Non-pigmented ciliary epithelial cell (primary cell): Measurements from ENCODE around the genes STEAP3 and PTPN4.

DNA sequence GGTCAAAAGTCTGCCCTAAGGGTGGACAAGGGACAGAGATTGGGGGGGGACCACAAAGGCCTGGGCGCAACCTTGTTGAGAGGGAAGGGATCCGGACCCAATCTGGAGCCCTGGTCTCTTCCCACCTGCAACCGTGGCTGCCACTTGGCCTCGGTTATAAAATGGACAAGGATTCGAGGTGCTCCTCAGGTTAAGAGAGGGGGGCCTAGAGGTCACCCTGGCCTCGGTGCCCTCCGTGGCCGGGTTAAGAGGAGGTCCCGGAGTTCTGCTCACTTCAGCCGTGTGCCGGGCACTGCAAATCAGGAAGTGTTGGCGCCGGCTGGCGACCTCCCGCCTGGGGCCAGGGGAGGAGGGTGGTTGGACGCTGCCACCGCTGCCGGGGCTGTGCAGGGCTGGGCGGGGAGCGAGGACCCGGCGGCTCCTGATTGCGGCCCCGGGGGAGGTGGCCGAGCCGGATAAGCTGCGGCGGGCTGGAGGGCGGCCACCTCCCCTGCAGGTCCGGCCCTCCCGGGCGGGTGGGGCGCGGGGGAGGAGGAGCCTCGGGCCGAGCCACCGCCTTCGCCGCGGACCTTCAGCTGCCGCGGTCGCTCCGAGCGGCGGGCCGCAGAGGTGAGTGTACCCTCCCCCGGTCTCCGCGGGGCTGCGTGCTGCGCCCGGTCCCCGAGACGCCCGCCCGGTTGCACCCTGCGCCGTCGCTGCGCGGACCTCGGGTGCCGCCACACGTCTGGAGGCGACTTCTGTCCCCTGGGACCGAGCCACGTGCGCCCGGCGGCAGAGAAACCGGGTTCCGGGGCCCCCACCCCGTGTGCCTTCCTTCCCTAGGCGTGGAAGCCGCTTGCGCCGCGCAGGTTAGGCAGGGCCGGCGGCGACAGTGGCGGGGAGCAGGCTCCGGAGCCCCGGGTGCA lies at the start of gene STEAP3:
TSS of gene STEAP3 (plus strand) at position 555 of the 905 bp plus-strand sequence.
- RRBS = 1% methylated on average over 31 of the region's 85 CpGs

DNA sequence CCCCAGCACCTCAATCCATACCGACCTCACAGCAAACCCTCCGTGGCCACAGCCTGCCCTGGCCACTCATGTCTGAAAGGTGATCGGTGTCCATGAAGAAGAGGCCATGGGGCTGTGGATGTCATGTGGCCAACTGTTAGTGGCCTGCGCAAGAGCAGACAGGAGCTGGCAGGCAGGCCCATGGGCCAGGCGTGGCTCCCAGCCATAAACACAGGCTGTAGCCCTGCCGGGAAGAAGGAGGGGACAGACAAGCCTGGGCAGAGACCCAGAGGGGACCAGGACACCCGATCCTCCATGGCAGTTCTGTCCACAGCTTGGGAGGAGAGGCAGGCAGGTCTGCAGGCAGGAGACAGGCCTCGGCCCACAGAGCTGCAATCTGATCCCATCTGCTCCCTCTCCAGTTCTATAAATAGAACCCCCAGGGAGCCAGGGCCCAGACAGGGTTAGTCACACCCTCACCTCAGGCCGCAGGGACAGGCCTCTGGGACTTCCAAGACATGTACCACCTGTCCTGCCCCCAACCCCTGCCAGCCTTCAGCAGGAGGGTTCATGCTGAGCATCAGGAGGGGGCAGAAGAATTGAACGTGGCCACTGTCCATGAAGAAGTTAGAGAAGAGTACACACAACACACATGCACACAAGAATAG lies 16.9 kb downstream of the STEAP3 start:
- RRBS = no CpG with 5 or more reads among the region's 10 CpGs

GRCh38 chr2:119264323-119264704 lies 40.7 kb downstream of the STEAP3 start:
- RRBS = no CpG with 5 or more reads among the region's 5 CpGs

GRCh38 chr2:119339272-119339771 lies 27.3 kb downstream of the C2orf76 start:
- RRBS = no CpG with 5 or more reads among the region's 7 CpGs

DNA sequence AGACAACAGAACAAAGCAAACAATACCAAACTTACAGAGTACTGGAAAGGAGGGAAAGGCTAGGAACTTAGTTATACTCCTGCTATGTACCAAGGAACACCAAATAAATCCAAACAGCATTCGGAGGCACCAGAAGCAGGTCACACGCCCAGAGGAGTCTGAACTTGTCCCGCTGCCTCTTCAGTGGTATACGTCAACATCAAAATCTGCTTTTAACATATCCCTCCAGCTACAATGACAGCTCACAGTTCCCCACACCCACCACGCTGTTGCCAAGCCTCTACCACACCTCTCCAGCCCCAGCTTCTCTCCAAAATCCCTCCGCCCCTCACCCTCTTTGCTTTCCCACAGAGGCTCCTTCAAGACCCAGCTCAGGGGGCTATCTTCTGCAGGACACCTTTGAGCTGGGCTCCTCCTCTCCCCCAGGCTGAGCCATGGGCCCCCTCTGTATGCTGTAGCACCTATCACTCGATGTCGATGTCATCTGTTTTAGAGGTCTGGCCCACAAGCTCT lies 17.3 kb downstream of the C2orf76 start:
- RRBS = no CpG with 5 or more reads among the region's 8 CpGs

- RRBS = no CpG with 5 or more reads among the region's 7 CpGs
These were observed 953 bp downstream of the C2orf76 start for GRCh38 chr2:119365643-119366119.

GRCh38 chr2:119429466-119430129 lies 2.1 kb upstream of the TMEM37 start:
- RRBS = no CpG with 5 or more reads among the region's 8 CpGs

DNA sequence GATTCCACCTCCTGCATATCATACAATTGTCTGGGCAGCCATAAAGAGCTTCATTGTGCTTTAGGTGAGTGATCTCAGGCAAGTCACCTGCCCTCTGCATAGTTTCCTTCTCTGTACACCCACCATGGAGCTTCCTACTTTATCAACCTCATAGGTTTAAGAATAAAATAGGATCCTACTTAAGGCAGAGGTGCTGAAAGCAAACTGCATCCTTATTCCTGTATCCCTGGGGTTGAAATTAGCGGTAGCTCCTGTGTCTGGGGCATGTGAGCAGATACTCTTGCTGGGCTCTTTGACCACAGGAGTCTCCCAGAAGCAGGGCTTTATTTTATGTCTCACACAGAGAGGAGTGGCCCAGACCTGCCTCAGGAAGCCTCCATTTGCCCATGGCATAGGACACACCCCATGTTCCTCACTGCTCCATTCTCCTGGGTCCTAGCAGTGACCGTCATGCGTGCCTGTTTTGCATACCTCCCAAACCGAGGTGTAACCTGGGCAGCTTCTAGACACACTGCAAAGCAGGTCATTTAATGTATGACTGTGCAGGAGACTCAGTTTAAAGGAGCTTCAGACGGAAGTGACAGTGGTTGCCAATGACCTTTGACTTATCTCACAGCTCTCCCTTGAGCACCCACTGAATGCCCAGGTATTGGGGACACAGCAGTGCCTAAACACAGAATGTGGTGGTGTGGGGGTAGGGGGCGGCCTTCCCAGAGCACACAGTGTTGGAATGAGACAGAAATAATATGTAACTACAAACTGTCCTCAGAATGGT lies 3.5 kb downstream of the TMEM37 start:
- RRBS = no CpG with 5 or more reads among the region's 6 CpGs

DNA sequence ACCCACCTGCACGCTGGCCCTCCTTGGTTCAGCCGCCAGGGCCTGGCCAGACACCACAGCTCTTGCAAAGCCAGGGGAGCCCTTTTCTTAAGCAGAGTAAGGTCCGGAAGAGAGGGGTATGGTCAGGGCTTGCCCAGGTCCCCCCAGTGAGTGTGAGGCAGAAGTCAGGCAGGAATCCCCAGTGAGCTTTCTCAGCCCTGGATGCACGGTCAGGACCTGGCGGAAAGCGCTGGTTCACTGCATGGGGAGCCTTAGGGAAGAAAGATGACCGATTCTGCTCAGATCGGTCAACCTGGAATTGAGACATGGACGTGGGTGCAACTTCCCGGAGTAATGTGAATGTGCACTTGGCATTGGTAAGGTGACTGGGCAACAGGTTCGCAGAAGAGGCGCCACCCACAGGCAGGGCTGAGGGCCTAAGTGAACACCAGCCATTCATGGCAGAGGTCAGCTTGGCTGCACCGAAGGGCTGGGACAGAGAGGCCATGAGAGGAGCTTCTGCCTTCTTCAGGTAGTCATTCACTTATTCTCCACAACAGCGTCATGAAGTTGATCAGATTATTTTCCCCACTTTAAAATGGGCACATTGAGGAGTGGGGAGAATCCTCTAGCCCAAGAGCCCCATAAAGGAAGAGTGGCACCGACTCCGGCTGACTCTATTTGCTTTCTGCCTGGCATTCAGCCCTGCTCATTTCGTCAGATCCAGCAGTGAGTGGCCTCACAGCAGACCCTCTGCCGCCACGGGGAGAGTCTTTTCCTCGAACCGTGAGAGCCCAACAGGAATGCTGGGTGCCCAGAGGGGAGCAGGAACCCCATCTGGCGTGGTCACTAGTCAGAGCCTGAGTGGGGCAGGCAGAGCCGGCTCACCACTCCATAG lies 35.8 kb downstream of the SCTR start:
- RRBS = 93% methylated on average over 1 of the region's 23 CpGs

GRCh38 chr2:119695076-119695485 lies 16.1 kb downstream of the TMEM177 start:
- RRBS = no CpG with 5 or more reads among the region's 5 CpGs

GRCh38 chr2:119734258-119734844 lies 25.4 kb upstream of the PTPN4 start:
- RRBS = no CpG with 5 or more reads among the region's 8 CpGs

- RRBS = 2% methylated on average over 37 of the region's 97 CpGs
These were observed at the start of gene PTPN4 for GRCh38 chr2:119759247-119760616. PTPN4 (plus strand) TSS chr2:119759922.

GRCh38 chr2:119853831-119854293 lies 94.1 kb downstream of the PTPN4 start:
- RRBS = no CpG with 5 or more reads among the region's 8 CpGs

- RRBS = no CpG with 5 or more reads among the region's 2 CpGs
These were observed 120.6 kb upstream of the EPB41L5 start for GRCh38 chr2:119892122-119892778.

GRCh38 chr2:119929222-119930503 lies 83.2 kb upstream of the EPB41L5 start:
- RRBS = no CpG with 5 or more reads among the region's 7 CpGs

- RRBS = no CpG with 5 or more reads among the region's 14 CpGs
These were observed 13.1 kb downstream of the TMEM185B start for GRCh38 chr2:120209987-120210609.

GRCh38 chr2:120252244-120252750 lies 355 bp upstream of the RALB start:
- RRBS = no CpG with 5 or more reads among the region's 32 CpGs

DNA sequence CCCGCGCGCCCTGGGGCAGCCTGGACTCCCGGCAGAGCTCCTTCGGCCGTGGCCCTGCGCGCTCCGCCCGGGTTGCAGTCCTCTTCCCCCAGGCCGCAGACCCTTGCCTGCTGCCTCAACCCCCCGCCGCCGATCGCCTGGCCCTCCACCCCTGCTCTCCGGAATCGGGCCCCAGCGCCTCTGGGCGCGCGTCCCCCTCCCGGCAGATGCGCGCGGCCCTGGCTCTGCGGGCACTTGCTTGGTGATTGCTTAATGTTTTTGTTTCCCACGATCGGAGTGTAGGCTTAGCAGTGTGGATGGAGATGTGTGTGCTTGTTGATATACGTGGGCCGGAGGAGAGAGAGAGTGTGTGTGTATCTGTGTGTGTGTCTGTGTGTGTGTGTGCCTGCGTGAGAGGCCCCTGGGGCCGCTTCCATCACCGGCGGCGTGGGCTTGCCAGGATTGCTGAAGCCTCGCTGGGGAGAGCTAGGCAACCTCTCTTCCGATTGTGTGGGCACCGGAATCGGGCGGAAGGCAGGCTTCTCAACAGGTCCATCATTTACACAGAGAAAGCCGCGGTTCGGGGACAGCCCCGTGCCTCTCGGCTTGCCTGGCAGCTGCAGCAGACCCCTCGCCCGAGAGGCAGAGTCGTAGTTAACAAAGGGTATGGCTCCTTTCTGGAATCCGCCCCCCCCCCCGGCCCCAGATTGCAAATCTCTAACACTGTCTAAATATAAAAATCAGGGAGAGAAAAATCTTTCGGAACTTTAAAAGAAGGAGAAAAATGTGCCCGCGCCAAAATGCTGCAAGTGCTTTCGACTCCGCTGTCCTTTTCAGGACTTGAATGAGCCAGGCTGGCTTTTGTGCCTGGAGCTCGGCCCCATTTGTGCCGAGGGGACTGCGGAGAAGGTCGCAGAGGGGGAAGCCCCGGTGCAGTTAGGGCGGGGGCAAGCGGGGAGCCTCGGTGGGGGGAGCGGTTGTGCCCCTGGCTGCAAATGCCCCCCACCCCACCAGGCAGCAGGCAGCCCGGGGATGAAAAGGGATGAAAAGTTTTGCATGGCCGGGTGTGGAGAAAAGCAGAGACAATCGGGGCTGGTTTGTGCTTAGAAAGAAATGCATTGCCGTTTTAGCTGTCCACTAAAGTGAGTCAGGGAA lies 1.2 kb downstream of the INHBB start:
- RRBS = 2% methylated on average over 35 of the region's 68 CpGs

DNA sequence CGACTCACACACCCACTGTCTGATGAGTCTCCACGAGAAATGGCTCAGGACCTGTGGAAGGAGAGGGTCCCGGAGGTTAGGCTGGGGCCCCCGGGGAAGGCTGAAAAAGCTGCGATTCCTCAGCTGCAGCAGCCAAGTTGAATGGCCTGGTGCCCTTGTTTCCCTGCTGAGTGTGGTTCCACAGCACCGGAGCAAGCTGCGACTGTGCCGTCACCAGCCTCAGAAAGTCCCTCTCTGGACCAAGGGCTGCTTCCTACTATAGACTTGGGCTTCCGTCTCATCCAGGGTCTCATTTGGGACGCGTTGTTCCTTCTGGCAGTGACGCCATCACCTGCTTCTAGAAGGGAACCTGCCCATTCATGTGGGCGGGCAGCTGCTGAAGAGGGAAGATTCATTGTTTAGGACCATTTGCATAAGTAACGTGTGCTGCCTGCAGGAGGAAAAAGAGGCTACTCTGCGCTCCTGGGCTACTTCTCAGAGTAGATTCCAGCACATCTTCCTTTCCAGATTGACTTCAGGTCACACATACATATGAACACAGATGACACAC lies 180.3 kb downstream of the INHBB start:
- RRBS = 31% methylated on average over 3 of the region's 15 CpGs

GRCh38 chr2:120545824-120546709 lies 189.6 kb upstream of the GLI2 start:
- RRBS = no CpG with 5 or more reads among the region's 25 CpGs